Measurements from ENCODE around the genes ITGA11 and KIF23.

- PRO-cap: no peak
- RAMPAGE, long total RNA, 4 experiments: no peak in any of the 4 experiments
Observed at GRCh38 chr15:67548716-67549416, 6.4 kb downstream of the MAP2K5 start.

GRCh38 chr15:67685350-67686291, 139.7 kb upstream of the SKOR1 start:
- PRO-cap: no peak
- RAMPAGE, long total RNA, 4 experiments: no peak in any of the 4 experiments

- PRO-cap: no peak
- RAMPAGE, long total RNA, 4 experiments: no peak in any of the 4 experiments
Observed at GRCh38 chr15:67925049-67925799, 99.9 kb downstream of the SKOR1 start.

- PRO-cap: no peak
- RAMPAGE, long total RNA, 4 experiments: no peak in any of the 4 experiments
Observed at GRCh38 chr15:67967815-67968548, 86.1 kb upstream of the PIAS1 start.

GRCh38 chr15:68156174-68157075, 48.7 kb downstream of the CALML4 start:
- PRO-cap: no peak
- RAMPAGE, long total RNA, 4 experiments: no peak in any of the 4 experiments

GRCh38 chr15:68229939-68230513, 498 bp upstream of the CLN6 start:
- PRO-cap: no peak
- RAMPAGE, long total RNA, 4 experiments: no peak in any of the 4 experiments

DNA sequence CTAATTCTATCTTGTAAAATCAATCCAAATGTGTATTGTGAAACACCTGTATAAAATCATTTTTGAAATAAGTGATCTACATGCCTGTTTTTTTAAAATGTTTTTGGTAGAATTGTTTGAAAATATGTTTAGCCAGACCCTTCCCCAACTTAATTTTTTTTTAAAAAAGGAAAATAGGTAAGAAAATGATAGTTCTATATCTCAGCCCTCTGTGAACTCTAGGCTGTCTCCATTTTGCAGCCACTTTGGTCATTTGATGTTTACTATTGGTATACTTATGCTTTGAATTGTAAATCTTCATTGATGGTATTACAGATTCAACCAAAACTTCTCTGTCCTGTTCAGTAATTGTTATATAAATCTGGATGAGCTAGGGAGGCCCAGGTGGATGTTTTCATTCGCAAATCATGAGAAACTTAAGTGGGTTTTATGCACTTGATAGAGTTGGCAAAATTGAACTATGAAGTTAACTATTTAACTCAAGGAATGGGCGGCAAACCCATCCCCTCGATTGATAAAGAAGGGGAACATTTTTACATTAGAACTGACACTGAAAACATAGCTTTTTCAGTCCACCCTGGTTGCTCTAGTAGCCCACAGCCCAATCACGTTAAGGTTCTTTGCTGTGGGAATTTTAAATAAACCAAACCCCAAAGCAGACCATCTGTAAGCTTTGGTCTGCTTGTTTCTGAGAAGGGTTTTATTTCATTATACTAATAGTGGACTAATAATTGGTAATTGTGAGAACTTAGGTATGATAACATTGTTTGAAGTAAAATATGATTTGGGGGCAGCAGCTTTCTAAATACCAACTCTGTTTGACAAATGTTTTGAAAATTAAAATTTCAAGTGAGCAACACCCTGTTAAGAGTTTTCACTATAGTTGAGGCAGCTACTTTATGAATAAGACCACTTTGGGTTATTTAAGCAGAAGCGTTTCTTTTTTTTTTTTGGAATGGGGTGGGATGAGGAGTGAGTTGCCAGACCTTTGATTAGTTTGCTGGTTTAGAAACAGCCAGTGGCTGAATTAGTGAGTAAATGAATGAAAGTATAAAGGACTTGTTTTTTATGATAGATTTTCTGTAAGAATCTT, 16.5 kb downstream of the FEM1B start:
- PRO-cap: no peak
- RAMPAGE, long total RNA, 4 experiments: no peak in any of the 4 experiments

DNA sequence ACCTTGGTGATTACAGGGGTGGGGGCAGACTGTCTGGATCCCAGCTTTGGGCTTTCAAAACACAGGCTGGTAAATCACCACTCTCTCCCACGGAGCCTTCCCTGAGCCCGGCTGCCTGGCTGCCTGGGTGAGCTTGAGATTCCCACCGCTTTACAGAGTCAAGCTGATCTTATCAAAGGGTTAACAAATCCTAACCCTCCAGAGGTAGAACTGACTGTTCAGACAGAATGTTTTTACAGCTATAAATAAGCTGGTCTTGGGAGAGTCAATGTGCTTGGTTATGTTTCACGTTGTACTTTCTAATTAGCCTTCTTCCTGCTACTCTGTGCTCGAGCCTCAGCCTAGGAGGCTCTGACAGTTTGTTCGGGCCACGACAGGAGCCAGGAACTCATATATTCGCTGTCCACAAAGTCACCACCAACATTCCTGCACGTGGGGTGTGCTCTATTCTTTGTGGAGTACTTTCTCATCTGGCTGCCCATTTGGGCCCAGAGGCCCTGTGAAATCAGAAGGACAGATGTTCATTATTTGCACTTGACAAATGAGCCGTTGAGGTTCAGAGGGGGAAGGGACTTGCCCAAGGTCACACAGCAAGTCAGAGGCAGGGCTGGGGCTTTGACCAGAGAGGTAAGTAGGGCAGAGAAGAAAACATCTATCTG, 63.5 kb downstream of the FEM1B start:
- PRO-cap: no peak
- RAMPAGE, long total RNA, 4 experiments: no peak in any of the 4 experiments

DNA sequence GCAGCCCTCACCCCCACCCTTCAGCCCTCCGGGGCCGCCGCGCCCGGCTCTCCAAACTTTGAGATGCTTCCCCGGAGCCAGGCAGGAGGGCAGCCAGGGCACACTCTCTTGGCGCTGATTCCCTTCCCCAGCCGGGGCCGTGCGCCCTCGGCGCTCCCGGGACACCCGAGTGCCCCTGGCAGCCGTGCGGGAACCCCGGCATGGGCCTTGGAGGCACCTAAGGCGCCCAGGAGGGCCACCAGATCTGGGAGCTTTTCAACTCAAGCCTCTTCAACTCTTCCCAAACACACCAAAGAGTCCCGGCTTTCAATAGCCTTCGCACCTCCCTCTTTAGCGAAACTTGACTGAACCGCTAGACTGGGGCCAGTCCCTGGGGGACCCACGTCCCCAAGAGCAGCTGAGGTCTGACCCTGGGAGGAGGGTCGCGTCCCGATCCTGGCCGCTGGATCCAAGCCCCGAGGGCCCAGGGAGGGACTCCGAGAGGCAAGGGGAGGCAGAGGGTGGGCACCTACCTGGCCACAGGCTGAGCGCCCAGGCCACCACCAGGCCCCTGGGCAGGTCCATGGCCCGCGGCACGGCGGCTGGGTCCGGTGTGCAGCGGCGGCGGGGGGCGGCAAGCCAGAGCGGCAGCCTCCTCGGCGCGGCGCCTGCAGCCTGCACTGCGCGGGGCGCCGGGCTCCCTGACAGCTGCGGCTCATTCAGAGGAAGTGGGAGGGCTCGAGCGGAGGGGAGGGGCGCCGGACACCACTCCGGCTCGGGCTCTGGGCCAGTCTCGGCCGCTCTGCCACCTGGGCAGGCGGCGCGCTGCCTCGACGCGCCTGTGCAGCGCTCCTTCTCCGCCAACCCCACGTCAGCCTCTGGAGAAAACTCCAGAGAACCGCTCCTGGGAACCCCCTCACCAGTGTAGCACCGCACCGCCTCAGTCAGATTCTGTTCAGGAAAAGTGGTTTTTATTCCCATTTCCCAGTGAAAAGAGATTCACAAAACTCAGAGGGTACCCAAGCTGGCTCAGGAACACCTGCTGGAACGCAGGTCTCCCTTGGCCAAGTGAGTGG, at the start of gene ITGA11:
ITGA11 (minus strand) TSS at position 661 of the 1,055 bp plus-strand sequence.
- PRO-cap: no peak
- RAMPAGE, long total RNA, 4 experiments: no peak in any of the 4 experiments

GRCh38 chr15:68630275-68630724, 51.5 kb downstream of the CORO2B start:
- PRO-cap: no peak
- RAMPAGE, long total RNA, 4 experiments: no peak in any of the 4 experiments

DNA sequence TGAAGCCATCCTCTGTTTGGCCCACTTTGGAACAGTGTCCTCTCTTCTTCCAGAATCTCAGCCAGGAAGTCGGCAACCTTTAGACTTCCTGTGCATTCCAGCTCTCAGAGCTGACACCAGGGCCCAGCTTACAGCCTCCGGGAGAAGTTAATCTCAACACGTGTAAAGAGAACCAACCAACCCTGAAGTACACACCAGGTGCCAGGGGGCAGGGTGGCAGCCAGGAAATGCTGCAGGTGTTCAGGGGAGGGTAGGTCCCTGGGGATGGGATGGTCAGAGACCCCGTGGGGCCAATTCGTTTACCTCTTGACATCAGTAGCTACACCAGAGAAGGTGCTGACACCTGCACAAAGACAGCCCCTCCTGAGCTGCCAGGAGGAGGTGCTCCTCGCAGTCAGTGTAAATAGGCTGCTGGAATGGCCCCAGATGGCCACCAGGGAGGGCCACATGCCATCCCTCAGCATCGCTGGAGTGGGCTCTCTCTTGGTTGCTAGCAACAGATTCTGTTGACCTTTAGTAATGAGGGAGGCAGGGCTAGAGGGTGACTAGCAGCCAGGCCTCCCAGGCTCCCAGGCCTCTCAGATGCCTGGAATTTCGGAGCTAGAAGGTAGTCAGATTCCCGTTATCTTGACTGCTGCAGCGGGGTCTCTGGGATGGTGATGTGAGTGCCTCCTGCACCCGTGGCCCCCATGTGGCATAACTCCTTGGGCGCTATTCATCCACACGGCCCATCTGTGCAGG, 52.9 kb downstream of the CORO2B start:
- PRO-cap: no peak
- RAMPAGE, long total RNA, 4 experiments: no peak in any of the 4 experiments

DNA sequence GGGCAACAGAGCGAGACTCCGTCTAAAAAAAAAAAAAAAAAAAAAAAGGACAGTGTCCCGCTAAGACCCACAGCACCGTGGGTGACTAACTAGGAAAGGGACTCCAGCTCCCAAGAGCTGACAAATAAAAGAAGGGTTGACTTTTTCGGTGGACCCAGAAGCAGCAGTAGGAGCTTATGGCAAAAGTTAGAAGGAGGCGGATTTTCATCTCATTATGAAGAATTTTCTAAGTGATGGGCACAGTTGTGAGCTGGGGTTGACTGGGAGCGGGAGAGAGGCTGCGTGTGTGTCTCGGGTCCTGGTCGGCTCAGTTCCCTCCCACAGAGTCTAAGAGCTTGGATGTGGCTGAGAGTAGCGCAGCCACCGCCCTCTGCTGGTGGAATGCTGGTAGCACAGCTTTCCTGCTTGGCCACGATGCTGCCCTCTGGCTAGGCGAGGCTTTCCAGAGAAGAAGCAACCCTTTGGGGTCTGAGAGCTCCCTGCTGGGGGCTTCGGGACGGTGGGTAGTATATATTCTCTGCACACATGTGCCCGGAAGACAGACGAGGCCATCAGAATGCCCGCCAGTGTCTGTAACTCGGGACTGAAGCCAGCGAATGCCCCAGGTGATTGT, 95.1 kb downstream of the CORO2B start:
- PRO-cap: no peak
- RAMPAGE, long total RNA, 4 experiments: no peak in any of the 4 experiments

- PRO-cap: bidirectional peak, plus-strand start at chr15:68821090, minus-strand start at chr15:68820895
- RAMPAGE, long total RNA, 4 experiments: no peak in any of the 4 experiments
Observed at GRCh38 chr15:68820954-68821710, 437 bp upstream of the ANP32A start.

DNA sequence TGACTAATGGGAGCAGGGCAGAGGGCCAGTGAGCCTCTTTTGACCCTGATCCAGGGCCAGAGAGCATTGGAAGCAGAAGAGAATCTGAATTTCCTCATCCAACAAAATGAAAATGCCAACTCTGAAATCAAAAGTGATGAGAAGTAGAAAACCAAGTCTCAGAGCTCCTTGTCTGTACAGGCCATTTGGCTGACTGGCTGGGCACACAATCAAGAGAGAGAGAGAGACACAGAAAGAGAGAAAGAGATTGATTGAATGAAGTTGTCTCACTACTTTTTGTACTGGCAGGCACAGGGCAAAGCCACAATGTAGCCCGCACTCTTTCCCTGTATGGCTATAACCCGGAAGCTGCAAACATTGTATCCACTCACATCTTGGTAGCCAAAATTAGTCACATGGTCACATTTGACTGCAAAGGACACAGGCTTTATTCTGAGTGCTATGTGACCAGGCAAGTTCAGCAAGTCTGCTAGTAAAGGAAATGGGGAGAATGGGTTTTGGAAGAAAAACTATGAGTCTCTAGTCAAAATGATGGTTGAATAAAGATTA, 31.5 kb upstream of the GLCE start:
- PRO-cap: no peak
- RAMPAGE, long total RNA, 4 experiments: no peak in any of the 4 experiments

DNA sequence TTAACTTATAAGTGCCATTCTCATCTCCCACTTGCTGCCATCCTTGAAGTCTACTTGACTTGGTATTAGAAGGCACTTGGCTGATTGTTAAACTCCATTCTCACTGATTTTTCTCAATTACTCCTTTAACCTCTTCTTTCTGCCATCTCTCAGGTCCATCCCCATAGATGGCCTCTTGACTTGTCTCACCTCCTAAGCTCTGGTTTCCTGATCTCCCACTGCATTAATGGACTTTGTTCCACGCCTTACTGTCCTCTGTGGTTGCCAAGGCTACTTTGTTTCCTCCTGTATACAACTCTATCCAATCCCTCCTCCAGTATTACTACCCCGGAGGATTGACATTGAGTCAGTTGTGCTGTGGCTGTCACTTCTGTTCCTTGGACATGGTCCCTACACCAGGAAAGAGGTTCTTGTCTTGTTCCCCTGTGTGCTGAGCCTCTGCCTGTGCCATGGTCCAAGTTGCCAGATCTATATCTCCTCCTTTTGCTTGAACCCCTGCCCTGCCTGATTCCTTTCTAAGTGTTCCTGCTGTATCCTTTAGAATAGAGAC, 10.6 kb upstream of the GLCE start:
- PRO-cap: no peak
- RAMPAGE, long total RNA, 4 experiments: no peak in any of the 4 experiments

- PRO-cap: unidirectional peak, plus-strand start at chr15:69414349; unidirectional peak, plus-strand start at chr15:69414409
- RAMPAGE, long total RNA, 4 experiments: start-site peak on the plus strand in 3 of 4 experiments, at chr15:69414288-69414409 at its widest, 14 to 25 reads per replicate
Observed at GRCh38 chr15:69413994-69414511, at the start of gene KIF23. KIF23 (plus strand) TSS chr15:69414349.

GRCh38 chr15:69628630-69628916, 176.0 kb downstream of the RPLP1 start:
- PRO-cap: no peak
- RAMPAGE, long total RNA, 4 experiments: no peak in any of the 4 experiments

GRCh38 chr15:69758876-69759560, 306.4 kb downstream of the RPLP1 start:
- PRO-cap: no peak
- RAMPAGE, long total RNA, 4 experiments: no peak in any of the 4 experiments

DNA sequence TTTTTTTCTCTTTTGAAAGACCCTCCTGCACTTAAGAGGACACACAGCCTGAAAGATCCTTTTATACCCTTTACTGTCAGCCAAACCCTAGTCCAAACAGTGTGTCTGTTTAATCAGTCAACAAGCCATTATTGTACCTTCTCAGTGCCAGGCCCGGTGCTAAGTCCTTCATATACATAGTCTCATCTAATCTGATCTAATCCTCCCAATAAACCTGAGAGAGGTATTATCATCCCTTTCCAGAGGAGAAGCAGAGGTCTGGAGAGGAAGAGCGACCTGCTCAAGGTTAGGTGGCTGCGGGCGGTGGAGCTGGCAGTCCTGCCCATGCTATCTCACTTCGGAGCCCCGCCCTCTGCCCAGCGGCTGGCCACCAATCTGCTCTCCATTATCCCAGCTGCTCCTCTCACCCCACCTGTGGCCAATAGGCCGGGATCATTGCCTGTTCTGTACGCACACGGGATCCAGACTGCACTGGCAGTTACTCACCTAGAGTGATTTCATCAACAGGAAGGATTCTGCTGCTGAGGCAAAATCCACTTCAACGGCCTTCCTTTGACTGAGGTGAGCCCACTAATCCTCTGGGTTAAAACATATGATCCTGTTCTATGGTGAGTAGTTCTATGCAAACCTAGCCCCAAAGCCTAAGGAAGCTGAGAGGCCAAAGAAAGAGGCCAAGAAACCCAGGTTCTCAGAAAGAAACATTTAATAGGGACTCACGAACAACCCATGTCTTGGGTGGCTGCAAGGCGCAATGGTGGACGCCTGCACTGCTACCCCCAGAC, 100.6 kb downstream of the TLE3 start:
- PRO-cap: no peak
- RAMPAGE, long total RNA, 4 experiments: no peak in any of the 4 experiments

GRCh38 chr15:70048613-70049270, 49.0 kb downstream of the TLE3 start:
- PRO-cap: no peak
- RAMPAGE, long total RNA, 4 experiments: no peak in any of the 4 experiments